Heart (tissue), 3 donors: ENCODE data around the gene DNAJC5G.

DNA sequence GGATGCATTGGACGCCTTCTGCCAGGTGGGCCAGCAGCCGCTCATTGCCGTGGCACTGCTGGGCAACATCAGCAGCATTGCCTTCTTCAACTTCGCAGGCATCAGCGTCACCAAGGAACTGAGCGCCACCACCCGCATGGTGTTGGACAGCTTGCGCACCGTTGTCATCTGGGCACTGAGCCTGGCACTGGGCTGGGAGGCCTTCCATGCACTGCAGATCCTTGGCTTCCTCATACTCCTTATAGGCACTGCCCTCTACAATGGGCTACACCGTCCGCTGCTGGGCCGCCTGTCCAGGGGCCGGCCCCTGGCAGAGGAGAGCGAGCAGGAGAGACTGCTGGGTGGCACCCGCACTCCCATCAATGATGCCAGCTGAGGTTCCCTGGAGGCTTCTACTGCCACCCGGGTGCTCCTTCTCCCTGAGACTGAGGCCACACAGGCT, 7.7 kb upstream of the CENPA start:
- RAMPAGE, long total RNA, 2 experiments: no peak in any of the 2 experiments

GRCh38 chr2:26786767-26787345, 1.0 kb downstream of the CENPA start:
- RAMPAGE, long total RNA, 2 experiments: no peak in any of the 2 experiments

- RAMPAGE, long total RNA, 2 experiments: no peak in any of the 2 experiments
Measured at GRCh38 chr2:27022172-27022351, 10.7 kb upstream of the TMEM214 start.

DNA sequence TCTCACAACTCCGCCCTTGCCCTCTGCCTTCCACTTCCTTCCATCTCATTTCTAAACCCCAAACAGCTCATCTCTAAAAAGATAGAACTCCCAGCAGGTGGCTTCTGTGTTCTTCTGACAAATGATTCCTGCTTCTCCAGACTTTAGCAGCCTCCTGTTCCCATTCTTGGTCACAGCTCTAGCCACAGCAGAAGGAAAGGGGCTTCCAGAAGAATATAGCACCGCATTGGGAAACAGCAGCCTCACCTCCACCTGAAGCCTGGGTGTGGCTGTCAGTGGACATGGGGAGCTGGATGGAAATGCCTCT, 8.3 kb downstream of the TMEM214 start:
- RAMPAGE, long total RNA, 2 experiments: no peak in any of the 2 experiments

- RAMPAGE, long total RNA, 2 experiments: no peak in any of the 2 experiments
Measured at GRCh38 chr2:27079316-27079979, 1.0 kb downstream of the EMILIN1 start.

DNA sequence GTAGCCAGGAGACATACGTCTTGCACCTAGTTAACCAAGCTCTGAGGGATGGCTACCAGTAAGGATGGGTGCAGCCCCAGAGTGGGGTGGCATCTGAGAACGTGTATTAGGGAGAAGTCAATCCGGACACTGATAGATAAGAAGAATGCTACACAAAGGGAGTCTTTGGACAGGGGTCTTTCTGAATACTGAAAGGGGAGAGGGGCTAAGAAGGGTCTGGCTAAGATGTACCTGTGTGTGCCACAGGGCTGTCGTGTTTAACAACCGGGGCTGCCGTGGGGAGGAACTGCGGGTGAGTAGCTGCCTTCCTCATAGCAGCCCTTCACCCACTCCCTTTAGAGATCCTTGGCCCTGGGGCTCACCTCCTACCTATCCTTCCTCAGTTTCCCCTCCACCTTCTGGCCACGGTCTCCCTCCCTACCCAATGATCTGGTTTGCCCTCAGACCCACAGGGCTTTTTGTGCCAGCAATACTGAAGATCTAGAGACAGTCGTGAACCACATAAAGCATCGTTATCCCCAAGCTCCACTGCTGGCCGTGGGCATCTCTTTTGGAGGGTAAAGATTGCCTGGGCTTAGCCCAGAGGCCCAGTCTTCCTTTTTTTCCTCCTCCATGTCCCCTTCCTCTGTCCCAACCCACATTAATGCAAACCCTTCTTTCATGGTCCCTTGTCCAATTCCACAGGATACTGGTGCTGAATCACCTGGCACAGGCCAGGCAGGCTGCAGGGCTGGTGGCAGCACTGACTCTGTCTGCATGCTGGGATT, 5.2 kb downstream of the PREB start:
- RAMPAGE, long total RNA, 2 experiments: no peak in any of the 2 experiments

DNA sequence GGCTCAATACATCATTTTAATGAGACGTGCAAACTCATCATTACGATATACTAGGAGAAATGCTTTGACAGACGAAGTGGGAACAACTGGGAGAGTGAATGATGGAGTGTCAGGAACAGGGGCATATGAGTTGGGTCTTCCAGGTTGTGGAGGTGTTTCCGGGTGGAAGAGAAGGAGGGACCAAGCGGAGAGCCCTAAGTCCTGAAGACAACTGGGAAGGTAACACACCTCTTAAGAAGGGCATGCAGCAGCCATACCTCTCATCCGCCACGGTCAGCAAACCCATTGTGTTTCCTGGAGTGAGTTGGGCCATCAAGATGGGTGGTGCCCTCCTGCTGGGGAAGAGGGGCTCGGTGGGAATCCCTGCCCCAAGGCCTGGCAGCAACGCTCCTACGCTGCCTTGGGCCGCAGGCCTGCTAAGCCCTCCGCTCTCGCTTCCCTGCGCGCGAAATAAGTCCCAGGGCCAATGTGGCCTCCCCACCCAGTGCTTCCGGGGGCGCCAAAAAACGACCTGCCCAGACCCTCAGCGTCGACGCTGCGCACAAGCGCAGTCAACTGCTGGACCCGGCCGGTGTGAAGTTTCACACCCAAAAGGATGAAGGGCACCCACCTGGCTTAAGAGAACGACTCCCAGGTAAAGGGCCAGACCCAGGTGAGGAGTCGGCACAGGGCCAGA, at the start of gene DNAJC5G:
Gene DNAJC5G (plus strand): TSS at position 514 of the 676 bp plus-strand sequence.
- RAMPAGE, long total RNA, 2 experiments: no peak in any of the 2 experiments

GRCh38 chr2:27282732-27283455, 665 bp downstream of the TRIM54 start:
- RAMPAGE, long total RNA, 2 experiments: no peak in any of the 2 experiments

DNA sequence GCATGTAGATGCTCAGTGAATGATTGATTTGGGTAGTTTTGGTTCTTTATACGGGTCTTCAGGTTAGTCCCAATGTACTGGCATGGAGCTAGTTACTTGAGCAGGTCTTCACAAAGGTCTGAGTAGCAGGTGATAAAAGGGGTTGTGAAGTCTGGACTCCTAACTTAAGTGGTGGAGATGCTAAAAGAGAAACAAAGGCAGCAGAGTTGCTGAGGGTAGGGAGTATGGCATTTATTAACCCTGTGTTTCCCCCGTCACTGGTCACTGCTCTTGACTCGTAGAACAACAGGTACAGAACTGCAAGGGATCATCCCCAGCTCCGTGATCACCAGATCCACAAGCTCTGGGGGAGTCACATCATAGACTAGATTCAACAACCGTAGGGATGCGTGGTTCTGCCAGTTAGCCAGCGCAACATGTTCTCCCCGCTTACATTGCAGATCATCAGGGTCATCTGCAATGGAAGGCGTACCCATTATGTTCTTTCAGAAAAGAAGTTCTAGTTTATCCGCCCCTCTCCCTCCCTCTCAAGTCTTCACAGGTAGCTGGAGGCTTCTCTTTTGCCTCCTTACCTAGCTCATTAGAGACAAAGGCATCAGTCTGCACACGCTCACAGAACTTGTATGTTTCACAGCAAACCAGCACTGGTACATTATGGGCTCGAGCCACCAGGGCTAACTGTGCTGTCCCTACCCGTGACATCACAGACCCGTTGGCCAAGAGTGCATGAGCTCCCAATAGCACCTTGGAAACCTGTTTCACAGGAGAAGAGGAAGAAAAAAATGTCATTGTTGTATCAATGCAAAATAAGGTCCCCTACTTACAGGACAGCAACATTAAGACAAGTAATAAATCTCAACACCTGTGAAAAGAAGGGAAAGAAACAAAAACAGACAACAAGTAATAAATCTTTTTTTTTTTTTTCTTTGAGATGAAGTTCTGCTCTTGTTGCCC, 5.7 kb downstream of the EIF2B4 start:
- RAMPAGE, long total RNA, 2 experiments: no peak in any of the 2 experiments

DNA sequence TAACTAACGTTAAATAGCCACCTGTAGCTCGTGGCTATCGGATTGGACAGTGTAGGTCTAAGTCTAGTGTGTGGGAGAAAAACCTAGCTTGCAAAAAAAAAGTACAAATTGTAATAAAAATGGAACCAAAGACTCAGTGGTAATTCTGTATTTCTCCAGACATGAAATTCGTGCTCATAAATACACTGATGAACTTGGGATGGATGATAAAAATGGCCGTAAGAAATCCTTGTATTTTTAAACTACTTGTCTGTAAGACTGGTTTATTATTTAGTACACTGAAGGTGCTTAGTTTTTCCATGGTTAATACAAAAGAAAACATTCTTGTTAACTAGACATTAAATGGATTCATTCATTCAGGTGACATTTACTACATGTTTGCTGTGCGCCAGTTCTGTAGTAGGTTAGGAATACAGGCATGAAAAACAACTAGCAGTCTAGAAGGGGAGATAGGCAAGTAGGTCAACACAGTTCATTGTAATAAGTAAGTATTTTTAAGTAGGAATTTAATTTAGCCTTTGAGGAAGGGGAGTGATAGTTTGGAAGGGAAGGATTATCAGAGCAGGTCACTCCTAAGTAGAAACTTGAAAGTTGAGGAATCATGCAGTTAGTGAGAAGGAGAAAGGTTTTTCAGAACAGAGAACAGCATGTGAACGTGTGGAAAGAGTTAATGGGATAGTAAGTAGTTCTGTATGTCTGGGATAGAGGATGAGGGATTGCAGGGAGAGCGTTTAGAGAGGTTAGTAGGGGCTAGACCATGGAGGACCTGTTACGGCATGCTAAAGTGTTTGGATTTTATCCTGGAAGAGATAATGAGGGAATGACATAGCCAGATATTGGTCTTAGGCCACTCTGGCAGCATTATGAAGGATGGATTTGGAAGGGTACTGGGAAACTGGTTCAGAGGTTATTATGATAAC, 1.5 kb downstream of the ZNF512 start:
- RAMPAGE, long total RNA, 2 experiments: no peak in any of the 2 experiments

GRCh38 chr2:27627802-27628327, 947 bp downstream of the CCDC121 start:
- RAMPAGE, long total RNA, 2 experiments: no peak in any of the 2 experiments

- RAMPAGE, long total RNA, 2 experiments: no peak in any of the 2 experiments
Measured at GRCh38 chr2:27683305-27683992, 19.8 kb downstream of the SLC4A1AP start.

GRCh38 chr2:27738453-27739021, 33.0 kb upstream of the MRPL33 start:
- RAMPAGE, long total RNA, 2 experiments: no peak in any of the 2 experiments

DNA sequence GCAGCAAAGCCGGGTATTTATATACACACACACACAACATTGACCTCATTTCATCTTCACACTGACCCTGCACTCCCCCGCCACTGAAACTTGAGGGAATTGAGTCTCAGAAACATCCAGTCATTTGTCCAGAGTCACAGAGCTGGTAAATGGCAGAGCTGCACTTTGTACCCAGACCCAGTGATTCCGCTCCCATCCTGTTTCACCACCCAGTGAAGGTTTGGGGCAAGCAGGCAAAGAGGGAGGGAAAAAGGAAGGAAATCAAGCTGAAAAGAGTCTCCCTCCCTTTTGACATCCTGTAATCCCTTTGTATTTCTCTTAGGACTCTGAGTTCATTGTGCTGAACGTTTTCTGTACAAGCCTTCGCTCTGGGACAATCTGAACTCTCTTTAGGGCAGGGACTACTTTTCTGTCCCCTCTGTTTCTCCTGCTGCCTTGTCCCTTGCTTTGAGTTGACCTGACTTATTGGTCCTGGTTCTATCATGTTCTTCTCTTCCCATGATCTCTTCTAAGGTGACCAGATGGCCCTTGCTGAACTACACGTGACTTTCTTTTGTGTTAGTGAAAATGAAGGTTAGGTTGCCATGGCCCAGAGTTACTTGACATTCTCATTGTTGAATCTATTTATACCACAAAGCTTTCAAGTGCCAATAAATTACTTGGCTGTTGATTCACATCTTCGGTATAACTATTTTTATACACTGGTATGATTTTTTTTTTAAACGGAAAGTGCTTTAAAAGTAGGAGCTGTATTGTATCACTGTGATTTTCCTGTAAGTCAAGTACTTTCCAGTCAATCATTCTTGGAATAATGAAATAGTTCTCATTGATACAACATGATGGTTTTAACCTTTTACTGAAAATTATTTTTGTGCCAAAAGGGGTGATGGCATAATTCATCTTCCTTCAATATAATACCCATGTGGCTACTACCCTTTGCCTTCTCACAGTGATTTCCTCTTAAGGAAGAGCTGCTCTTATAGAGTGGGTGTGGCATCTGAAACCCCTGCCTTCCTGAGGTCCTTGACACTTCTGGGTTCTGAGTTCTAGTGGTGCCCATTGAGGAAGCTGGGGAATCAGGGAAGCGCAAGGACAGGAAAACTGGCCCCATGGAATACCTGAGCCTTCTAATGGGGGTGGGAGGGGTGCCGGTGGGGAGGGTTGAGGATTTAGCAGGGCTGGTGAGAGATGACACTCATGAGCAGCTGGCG, 24.4 kb downstream of the MRPL33 start:
- RAMPAGE, long total RNA, 2 experiments: no peak in any of the 2 experiments

DNA sequence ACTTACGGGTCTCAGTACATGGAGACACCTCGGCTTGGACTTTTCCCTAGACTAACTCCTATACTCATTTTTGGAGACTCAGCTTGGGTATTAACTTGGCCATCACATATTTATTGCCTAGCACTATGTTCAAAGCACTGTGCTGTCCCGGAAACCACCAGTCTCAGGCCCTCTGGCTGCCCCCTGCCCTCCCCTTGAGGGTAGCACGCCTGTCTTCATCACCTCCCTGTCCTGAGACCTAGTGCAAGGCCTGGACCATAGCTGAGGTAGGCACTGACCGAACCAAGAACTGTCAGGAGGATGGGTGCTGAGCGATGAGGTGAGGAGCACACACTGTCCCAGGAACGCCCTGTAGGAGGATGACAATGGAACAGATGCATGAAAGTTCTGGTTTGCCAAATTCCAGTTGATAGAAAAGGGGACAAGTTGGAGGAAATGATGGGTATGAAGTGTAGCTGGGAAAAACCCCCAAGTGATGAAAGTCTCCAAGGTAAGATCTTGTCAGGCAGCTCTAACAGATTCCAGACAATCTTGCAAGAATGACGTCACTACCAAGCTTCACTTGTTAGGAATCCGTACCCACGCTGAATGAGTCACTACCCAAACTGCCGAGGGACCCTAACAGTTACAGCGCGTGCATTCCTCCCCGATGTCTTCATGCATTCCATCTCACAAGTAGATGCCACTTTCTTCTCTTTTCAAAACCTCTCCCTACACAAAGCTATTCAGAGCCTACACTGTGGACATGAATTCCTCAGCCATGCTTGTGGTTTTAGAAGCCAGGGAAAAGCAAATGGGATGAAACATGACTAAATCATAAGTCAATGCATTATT, 27.5 kb downstream of the MRPL33 start:
- RAMPAGE, long total RNA, 2 experiments: no peak in any of the 2 experiments

- RAMPAGE, long total RNA, 2 experiments: no peak in any of the 2 experiments
Measured at GRCh38 chr2:27921928-27922621, 31.5 kb downstream of the BABAM2 start.

DNA sequence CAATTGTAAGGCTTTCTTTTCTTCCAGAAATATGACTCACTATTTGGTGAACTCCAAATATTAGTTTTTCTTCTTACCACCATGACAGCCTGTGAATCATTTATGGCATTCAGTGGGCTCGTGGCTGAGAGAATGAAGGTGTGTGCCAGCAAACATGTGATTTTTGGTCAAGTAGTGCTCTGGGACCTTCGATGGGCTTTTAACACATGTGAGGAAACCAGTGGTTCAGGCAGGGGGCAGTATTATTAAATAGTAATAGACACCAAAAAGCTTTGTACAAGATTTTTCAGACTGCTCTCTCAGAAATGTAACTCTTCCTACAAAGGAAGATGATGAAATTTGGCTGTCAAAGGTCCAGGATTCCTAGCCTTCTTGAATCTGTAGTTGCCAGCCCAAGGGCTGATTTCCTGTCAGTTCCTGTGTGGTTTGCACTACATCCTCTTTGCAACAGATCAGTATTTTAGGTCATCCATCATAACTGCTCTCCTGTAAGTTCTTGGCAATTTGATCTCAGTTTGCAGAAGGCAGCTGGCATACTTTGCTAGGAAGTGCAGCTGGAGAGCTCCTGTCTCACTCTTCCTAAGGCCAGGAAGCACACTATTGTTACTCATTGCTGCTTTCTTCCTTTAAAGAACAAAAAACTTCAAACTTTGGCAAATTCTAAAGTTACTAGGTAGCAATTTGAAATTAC, 64.4 kb downstream of the BABAM2 start:
- RAMPAGE, long total RNA, 2 experiments: no peak in any of the 2 experiments

GRCh38 chr2:28134161-28134766, 243.7 kb downstream of the BABAM2 start:
- RAMPAGE, long total RNA, 2 experiments: no peak in any of the 2 experiments

GRCh38 chr2:28163365-28163959, 229.2 kb upstream of the FOSL2 start:
- RAMPAGE, long total RNA, 2 experiments: no peak in any of the 2 experiments

- RAMPAGE, long total RNA, 2 experiments: no peak in any of the 2 experiments
Measured at GRCh38 chr2:28261783-28262508, 130.7 kb upstream of the FOSL2 start.